Measurements from ENCODE around the genes GP6, RDH13 and TMEM238.

DNA sequence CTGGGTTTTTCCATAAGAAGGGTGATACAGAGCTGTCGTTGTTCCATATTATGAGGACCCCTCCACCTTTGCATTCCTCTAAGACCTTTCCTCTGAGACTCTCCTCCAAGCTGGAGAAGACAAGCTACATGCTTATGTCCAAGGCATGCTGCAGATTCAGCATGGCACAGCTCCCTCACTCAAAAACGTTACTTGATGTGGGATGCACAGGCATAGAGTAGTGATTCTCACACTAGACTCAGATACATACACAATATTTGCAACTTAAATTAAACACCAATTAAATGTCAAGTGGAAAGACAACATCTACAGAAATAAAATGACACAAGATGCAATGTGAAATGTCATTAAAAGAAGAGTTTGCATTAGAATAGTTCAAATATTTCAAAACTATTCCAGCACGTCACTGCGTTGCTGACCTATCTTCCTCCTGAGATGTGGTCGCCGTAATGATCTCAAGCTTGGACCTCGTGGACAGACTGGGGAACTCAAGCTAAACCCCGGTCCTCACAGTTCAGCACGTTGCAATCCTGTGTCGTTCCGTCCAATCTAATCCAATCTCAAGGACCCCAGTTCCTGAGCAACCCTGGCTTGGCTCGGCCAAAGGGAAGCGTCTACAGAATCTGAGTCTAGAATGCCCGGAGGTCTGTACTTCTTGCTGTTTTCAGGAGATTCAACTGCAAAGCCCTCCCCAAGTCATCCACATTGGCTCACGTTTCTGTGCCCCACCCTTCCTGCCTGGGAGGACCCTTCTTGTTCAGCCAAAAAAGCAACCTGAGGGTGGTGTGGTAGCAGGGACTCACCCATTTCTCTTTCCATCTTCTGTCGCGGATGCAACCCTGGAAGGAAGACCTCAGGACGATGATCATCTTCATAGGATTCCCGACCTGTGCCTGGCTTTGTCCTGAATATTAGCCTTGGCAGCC lies 5.0 kb upstream of the LAIR1 start:
- PRO-cap, result no peak

- PRO-cap, result bidirectional peak, plus-strand start at chr19:54448201, minus-strand start at chr19:54448118; unidirectional peak, plus-strand start at chr19:54448535; bidirectional peak, plus-strand start at chr19:54448635, minus-strand start at chr19:54448585; bidirectional peak, plus-strand start at chr19:54449209, minus-strand start at chr19:54449027
Observed at GRCh38 chr19:54447933-54449148, 658 bp upstream of the LENG8 start.

GRCh38 chr19:55038028-55038621 lies at the start of gene GP6:
Gene GP6, minus strand, starts transcription at chr19:55038264.
- PRO-cap, result no peak

DNA sequence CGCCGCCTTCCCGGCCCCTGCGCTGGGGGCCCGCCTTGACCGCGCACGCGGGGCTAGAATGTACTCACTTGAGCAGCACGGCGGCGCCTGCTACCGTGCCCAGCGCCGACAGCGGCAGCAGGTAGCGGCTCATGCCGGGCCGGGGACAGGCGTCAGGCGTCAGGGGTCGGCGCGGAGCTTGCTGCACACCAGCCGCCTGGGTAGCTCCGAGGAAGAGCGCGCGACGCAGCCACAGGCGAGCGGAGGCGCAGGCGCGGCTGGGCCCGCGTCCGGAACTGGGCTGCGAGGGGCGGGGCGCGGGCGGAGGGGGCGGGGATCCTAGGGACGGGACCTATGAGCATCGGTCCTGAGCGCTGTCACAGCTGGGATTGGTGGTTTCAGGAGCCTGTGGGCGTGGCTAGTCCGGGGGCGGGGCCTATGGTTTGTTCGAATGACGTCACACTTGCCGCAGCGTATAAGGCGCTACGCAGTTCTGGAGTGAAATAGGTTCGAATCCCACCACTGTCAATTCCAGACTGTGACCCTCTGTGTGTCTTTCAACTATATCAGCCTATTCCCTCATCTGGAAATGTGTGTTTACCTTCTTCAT lies at the start of gene RDH13:
Gene RDH13 (minus strand): TSS at position 249 of the 589 bp plus-strand sequence.
- PRO-cap, result bidirectional peak, plus-strand start at position 429 of the sequence, minus-strand start at position 244 of the sequence

DNA sequence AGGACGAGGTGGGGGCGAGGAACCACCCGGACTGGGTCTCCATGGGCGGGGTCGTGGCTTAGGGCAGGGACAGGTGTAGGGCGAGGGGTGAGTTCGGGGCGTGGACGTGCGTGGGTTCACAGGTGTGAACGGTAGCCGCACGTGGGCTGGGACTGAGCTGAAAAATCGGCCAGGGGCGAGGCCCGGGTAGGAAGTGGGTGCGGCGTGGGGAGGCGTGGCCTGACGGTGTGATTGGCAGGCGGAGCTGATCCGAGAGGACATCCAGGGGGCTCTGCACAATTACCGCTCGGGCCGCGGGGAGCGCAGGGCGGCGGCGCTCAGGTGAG lies 4.8 kb downstream of the EPS8L1 start:
- PRO-cap, result no peak

DNA sequence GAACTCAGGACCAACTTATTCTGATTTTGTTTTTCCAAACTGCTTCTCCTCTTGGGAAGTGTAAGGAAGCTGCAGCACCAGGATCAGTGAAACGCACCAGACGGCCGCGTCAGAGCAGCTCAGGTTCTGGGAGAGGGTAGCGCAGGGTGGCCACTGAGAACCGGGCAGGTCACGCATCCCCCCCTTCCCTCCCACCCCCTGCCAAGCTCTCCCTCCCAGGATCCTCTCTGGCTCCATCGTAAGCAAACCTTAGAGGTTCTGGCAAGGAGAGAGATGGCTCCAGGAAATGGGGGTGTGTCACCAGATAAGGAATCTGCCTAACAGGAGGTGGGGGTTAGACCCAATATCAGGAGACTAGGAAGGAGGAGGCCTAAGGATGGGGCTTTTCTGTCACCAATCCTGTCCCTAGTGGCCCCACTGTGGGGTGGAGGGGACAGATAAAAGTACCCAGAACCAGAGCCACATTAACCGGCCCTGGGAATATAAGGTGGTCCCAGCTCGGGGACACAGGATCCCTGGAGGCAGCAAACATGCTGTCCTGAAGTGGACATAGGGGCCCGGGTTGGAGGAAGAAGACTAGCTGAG lies 2.0 kb downstream of the PPP1R12C start:
- PRO-cap, result bidirectional peak, plus-strand start at position 349 of the sequence, minus-strand start at position 102 of the sequence

- PRO-cap, result no peak
Observed at GRCh38 chr19:55147407-55147733, 1.6 kb downstream of the TNNT1 start.

DNA sequence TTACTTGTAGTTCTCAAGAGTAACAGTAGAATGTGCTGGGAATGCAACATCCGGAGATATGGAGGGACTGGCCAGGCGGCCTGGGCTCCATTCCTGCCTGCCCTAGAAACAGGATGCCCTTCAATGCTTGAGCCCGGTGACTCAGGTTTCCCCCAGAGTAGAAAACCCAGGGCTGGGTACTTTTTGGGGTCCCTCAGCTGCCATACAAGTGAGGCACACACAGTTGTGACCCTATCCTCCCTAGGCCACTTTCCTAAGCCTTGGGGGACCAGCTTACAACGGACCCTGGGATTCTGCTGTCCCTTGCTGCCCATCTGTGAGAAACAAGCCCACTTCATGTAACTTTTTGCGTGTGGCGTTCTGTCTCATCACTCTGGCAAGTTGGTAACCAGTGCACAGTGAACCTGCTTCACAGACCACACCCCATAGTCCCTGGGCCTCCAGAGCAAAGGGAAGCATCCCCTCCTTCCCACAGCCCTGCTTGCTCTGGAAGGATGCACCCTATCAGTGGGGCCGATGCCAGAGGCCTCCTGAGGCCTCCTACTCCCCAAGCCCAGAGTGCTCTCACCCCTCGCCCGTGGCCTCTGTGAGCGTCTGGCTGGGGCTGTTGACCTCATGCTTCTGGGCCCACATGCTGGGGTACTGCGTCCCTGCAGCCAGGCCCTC lies 5.4 kb downstream of the TMEM86B start:
- PRO-cap, result no peak

DNA sequence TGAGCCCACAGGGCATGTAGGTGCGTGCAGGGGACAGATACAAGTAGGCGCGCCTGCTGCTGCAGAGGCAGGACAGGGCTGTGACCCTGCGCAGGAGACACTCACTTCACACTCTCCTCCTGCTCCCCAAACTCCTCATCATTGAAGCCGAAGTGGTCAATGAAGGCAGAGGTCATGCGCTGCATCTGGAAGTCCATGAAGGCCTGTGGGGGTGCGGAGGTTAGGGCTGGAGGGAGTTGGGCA lies 10.7 kb upstream of the TMEM86B start:
- PRO-cap, result no peak

DNA sequence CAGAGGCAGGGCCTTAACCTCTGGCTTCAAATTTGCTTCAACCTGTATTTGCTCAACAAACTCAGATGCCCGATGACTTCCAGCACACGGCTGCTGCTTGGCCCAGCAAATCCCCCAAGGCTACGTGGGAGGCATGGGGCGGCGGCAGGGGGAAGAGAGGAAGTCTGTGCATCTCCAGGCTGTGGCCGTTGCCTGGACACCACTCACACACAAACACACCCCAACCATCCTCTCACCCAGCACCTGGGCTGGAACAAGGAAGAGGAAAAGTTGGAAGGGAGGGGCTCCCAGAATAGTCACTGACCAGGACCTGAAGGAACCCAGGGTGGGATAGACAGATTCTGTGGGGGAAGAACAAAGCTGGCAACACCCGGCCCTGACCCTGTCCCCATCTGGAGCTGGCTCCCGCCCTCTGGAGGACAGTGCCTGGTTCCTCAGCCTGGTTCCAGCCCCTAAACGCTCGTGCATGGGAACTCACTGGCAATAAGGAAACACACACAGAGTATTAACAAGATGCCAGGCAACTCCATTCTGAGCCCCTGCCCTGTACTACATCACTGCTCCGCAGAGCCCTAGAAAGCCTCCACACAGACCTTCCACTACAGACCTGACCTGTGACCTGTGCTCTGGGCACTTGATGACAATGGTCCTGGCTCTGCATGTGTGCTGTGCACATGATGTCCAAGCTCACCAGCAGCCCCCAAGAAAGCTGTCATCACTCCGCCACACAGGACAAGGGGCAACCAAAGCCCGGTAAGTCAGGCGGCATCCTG lies 11.1 kb downstream of the PPP6R1 start:
- PRO-cap, result no peak

- PRO-cap, result no peak
Observed at GRCh38 chr19:55265680-55266247, 6.9 kb upstream of the PPP6R1 start.

GRCh38 chr19:55276123-55277263 lies 3.4 kb downstream of the HSPBP1 start:
- PRO-cap, result no peak

DNA sequence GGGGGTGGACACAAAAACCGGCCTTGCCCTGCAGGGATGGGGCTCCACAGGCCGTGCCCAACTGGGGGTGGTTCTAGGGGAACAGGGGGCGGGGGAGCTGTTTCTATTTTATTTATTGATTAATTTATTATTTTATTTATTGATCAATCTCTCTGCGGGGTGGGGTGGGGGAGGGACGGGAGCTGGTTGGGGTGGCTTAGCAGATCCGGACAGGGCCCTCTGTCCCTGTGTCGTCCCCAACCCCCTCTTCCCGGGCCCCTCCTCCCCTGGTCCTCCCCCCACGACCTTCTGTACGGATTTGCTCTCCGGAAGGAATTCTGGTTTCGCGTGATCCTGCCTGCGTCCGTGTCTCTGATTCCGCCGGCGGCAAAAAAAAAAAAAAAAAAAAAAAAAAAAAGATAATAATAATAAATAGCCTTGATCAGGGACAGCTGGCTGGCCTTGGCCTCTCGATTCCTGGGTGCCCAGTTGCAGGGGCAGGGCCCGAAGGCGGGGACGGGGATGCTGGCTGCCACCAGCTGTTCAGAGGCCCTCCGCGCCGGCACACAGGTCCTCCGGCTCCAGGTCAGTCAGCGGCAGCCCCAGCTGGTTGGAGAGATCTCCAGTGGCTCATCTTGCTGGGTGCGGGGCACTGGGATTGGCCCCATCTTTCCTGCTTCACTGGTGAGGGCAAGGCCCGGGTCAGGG lies 12.8 kb downstream of the TMEM150B start:
- PRO-cap, result no peak

GRCh38 chr19:55340019-55340264 lies 266 bp downstream of the KMT5C start:
- PRO-cap, result no peak

DNA sequence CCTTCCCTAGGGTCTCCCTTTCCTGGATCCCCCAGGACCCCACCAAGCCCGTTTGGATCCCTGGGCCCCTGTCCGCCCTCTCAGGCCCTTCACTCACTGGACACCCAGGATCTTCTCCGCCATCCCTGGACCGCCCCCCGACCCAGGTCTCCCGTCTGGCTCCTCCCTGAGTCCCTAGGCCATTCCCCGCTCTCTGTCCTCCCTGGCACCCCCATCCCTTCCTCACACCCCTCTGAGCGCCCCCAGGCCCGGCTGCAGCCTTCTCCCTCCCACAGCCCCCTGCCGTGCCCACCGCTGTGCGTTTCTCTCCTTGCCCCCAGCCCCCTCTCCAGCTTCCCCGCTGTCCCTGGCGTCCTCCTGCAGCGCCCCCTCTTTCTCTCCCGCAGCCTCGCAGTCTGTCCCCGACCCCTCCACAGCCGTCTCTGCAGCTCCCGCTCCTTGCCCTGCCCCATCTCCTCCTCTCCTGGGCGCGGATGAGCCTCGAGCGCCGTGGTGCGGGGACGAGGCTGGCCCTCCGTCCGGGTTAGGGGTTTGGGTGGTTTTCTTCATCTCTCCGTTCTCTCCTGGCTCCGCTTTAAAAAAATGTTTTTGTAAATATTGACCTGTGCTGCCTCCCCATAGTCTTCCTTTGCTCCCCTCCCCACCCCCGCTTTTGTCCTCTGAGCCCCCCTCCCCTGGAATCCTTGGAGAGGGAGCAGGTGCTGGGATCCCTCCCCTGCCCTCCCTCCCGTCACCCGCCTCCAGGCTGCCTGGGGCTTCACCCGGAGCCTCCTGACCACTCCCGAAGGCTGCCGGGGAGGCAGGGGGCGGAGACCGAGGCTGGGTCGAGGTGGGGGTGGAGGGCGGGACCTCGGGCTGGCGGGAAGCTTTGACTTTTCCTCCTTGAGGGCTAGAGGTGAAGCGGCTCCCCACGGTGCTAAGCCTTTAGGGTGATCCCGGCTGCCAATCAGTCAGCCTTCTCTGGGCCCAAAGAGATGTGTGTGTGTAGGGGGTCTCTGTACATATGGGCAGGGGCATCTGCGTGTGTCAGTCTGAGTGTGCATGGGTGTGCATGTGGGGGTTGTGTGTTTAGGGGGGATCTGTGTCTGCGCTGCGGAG lies 1.2 kb downstream of the KMT5C start:
- PRO-cap, result unidirectional peak, minus-strand start at position 780 of the sequence

GRCh38 chr19:55383380-55384505 lies at the start of gene TMEM238:
Gene TMEM238, minus strand, starts transcription at chr19:55384292.
- PRO-cap, result bidirectional peak, plus-strand start at chr19:55384021, minus-strand start at chr19:55383809; bidirectional peak, plus-strand start at chr19:55384313, minus-strand start at chr19:55384279

DNA sequence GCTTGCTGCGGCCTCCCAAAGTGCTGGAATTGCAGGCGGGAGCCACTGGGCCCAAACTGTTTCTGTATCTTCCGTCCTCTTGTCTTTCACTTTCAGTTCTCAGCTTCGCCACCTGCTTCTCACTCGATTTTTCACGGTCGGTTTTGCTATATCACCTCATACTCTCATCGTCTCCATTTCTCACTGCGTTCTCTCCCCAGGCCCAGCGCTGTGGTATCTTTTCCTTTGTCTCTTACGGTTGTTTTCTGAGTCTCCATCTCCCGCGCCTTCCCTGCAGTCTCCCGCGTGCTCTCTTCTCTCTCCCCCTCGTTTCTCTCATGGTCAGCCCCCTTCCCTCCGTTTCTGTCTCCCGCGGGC lies 14.9 kb downstream of the SSC5D start:
- PRO-cap, result no peak

- PRO-cap, result unidirectional peak, plus-strand start at chr19:55517160; unidirectional peak, plus-strand start at chr19:55517222
Observed at GRCh38 chr19:55516700-55517659, 20.0 kb downstream of the SBK2 start.

DNA sequence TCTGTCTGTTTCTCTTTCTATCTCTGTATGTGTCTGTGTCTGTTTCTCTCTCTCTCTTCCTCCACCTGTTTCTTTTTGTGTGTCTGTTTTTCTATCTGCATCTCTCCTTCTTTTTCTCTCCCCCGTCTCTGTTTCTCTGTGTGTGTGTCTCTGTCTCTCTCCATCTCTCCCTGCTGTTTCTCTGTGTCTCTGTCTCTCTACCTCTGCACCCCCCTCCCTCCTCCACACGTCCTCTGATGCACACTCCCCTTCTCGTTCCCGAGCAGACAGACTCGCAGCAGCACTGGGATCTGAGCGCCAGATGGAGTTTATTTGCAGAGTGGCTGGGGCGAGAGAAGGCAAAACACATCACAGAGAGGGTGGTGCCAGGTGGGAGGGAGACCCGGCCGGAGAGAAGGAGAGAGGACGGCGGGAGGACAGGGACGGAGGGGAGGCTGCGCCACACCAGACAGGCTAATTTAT lies 8.6 kb downstream of the SBK2 start:
- PRO-cap, result no peak

GRCh38 chr19:55544585-55545418 lies 541 bp downstream of the SBK3 start:
- PRO-cap, result no peak